Esophagus squamous epithelium (tissue), 4 donors: ENCODE measurements around the genes BMAL1 and PDE3B.

DNA sequence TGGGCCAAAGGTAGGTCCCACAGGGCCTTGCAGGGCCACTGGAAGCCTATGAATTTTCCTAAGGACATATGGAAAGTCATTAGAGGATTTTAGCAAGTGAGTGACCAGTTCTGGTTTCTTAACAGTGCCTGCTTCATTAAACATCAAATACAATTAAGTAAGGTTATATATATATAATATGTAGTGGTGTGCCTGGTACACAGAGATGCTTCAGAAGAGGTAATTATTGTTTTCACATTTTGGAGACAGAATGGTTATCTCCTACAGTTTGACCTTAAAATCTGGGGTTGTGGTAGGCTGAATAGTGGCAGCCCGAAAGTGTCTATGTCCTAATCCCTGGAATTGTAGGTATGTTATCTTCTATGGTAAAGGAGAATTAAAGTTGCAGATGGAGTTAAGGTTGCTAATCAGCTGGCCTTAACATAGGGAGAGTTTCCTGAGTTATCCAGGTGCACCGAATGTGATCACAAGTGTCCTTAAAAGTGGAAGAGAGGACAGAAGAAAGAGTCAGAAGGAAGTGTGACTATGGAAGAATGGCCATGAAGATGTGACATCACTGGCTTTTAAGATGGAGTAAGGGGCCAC is 31.8 kb downstream of the PARVA start:
- PRO-cap, result no peak
- RAMPAGE, long total RNA, 4 experiments, result start-site peak on the plus strand in 1 of 4 experiments, centred at position 386 of the sequence, 5 reads per replicate

DNA sequence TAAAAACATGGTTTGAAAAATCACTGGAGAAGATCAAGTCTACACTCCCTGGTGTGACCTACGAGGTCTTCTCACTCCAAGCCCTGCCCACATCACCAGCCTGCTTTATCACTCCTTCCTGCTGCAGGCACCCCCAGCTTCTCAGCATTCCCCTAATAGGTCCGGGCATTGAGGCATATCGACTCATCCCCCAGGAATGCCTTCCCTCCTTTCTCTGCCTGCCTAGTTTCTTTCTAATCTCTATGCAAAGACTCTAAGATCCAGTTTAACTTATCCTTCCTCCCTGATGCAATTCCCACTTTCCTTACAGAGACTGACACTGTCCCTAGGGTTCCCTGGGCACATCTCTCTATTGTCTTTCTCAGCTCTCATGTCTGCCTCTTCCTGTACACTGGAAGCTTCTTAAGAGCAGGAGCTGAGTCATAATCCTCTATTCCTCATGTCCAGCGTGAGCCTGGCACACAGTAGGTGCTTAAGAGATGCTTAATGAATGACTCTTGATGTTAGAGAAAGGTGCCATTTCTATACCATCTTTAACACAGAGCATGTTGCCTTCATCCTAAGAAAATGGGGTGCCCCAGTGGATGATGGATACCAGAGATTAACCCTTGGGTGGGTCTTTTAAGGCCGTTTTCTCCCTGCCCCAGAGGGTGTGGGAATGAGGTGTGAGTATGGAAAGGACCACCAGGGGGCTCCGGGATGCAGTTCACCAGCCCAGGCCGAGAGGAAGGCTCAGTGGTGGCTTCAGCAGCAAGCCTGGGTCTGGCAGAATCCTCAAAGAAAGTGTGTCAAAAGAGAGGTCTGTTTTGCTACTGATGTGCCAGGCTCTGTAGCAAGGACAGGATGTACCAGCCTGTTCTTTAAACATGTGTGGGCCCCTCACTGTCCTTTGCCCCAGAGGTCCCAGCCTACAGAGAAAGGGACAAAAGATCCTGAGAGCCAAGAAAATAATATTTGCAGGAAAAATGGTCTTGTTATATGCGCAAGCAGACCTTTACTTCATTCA is 34.7 kb downstream of the PARVA start:
- PRO-cap, result bidirectional peak, plus-strand start at position 298 of the sequence, minus-strand start at position 143 of the sequence
- RAMPAGE, long total RNA, 4 experiments, result no peak in any of the 4 experiments

DNA sequence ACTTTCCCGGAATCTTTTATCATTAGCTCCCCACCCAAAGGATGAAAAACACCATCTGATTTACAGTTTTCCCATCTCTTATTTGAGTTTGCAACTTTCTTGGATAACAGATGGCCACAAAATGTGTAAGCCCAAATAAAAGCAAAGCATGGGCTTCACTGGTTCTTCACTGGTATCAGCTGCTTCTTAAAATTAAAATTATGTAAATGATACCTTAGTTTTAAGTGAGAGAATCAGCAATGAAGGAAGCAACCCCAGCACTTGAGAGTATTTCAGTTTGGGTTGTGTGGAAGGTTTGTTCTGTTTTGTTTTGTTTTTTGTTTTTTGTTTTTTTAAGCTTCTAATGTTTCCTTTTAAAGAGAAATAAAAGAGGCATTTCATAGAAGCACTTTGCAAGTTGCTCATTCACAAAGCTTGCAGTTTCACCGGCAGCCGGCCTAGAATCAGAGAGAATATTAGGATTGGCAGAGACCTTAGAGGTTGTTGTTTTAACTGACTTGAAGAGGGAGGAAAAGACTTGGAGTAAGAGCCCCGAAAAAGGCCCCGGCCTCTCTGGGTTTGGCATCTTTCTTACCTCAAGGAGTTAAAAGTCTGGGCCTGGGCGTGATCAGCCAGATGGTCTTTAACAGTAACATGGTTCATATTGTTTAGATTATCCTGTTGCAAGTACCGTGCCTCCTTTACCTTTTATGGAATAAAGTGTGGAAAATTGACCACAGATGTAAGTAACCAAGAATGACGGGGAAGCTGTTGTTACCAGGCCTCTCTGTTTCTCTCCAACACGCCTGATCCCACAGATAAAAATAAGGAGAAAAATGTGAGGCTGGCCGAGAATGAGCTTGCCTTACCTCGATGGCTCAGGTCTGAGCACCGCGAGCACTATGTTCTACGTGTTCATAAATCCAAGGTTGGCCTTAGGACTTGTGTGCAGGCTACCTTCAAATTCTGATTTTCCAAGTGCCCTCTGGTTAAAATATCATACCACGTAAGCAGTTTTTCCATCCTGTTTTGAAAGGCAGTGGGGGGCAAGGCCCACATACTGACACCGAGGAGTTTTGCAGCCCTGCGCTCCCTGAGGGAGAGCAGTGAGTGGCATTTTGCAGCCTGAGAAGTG is 56.2 kb downstream of the PARVA start:
- PRO-cap, result bidirectional peak, plus-strand start at position 732 of the sequence, minus-strand start at position 445 of the sequence
- RAMPAGE, long total RNA, 4 experiments, result no peak in any of the 4 experiments

DNA sequence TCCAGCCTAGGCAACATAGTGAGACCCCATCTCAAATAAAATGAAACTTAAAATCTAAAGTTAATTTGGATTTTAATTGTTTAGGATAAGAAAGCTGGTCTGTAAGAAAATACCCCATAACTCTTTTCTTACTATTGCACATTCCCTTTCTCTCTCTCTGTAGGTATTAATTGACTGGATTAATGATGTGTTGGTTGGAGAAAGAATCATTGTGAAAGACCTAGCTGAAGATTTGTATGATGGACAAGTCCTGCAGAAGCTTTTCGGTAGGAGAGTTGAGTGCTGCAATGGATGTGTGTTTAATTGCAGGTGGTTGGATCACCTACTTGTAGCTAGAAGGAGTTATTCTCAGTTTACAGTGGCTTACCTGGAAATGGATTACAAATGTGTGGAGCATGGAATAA is 100.3 kb downstream of the PARVA start:
- PRO-cap, result no peak
- RAMPAGE, long total RNA, 4 experiments, result no peak in any of the 4 experiments

- PRO-cap, result bidirectional peak, plus-strand start at chr11:12680493, minus-strand start at chr11:12680422
- RAMPAGE, long total RNA, 4 experiments, result no peak in any of the 4 experiments
Measured at GRCh38 chr11:12680272-12681350, 6.4 kb downstream of the TEAD1 start.

- PRO-cap, result no peak
- RAMPAGE, long total RNA, 4 experiments, result no peak in any of the 4 experiments
Measured at GRCh38 chr11:12781667-12782427, 107.6 kb downstream of the TEAD1 start.

DNA sequence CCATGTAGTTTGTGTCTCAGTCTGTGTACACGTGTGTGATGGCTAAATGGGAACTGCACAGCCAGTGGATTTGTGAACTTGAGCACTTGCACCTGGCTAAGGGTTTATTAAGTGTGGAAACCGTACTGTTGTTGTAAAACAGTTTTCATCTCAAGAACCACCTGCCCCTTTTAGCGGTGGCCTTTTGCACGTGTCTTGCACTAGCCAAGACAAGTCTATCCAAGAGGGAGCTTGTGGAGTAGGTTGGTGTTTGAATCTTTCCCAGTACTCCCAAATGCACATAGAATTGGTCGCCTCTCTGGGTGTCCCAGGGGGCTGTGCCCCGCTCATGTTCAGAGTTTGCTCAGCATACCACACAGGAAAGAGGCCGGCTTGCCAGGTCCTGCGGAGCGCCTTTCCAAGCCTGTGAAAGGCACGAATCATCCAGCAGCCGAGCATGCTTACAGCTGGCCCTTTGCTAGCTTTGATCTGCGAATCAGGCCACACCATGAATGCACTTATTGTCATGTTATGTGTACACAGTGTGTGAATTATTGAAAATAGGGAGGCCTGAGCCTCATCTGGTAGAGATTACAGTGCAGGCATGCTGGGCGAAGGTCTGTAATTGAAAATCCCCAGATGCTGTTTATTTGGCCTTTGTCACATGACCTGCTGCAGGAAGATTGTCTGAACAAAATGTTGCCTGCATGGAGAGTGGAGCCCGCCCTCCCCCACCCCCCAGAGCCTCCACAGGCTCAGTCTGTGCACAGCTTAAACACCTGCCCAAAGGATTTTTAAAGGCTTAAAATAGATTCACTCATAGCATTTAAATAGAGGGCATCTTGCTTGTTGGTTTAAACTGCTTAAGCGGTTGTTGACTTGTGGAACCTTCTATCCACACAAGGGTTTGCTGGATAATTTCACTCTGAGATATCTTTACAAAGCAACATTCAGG is 163.3 kb upstream of the RASSF10 start:
- PRO-cap, result no peak
- RAMPAGE, long total RNA, 4 experiments, result no peak in any of the 4 experiments

DNA sequence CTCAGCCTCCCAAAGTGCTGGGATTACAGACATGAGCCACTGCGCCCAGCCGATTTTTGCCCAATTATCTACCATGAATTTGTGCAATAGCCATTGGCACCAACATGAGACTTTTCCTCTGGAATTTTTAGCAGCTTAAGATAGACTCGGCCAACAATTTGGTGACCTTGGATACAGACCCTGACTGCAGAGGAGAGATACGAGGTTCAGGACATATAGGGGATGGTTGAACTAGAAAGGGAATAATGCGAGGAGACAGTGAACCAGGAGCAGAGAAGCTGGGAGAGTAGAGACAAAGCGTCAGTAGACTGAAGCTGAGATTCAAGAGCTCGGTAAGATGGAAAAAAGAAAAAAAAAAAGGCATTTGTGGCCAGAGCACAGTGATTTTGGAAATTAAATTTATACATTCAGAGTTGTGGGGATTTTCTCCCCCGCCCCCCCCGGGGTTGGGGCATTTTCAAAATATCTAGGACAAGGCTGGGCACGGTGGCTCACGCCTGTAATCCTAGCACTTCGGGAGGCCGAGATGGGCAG is 138.9 kb upstream of the RASSF10 start:
- PRO-cap, result no peak
- RAMPAGE, long total RNA, 4 experiments, result no peak in any of the 4 experiments

DNA sequence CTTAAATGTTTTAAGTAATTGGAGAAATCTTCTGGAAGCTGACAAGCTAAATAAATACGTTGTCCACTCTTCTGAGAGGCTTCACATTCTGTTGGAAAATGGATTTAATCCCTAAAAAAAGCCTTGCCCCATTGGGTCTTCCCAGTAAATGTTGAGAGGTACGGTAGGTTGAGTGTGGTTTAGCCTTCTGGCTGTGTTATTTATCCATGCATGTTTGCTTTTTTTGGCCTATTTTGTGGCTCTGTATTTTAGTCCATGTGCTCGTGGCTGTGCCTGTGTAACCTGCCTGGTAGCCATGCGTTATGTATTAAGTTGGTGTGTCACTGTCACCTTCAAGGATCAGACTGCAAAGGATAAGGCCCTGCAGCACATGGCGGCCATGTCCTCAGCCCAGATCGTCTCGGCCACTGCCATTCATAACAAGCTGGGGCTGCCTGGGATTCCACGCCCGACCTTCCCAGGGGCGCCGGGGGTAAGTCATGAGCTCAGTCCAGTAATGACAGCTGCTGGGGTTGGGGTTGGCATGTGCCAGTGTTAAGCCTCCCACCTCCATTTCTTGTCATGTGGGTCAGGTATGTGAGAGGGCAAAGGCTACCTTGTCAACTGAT is 129.6 kb upstream of the RASSF10 start:
- PRO-cap, result no peak
- RAMPAGE, long total RNA, 4 experiments, result no peak in any of the 4 experiments

DNA sequence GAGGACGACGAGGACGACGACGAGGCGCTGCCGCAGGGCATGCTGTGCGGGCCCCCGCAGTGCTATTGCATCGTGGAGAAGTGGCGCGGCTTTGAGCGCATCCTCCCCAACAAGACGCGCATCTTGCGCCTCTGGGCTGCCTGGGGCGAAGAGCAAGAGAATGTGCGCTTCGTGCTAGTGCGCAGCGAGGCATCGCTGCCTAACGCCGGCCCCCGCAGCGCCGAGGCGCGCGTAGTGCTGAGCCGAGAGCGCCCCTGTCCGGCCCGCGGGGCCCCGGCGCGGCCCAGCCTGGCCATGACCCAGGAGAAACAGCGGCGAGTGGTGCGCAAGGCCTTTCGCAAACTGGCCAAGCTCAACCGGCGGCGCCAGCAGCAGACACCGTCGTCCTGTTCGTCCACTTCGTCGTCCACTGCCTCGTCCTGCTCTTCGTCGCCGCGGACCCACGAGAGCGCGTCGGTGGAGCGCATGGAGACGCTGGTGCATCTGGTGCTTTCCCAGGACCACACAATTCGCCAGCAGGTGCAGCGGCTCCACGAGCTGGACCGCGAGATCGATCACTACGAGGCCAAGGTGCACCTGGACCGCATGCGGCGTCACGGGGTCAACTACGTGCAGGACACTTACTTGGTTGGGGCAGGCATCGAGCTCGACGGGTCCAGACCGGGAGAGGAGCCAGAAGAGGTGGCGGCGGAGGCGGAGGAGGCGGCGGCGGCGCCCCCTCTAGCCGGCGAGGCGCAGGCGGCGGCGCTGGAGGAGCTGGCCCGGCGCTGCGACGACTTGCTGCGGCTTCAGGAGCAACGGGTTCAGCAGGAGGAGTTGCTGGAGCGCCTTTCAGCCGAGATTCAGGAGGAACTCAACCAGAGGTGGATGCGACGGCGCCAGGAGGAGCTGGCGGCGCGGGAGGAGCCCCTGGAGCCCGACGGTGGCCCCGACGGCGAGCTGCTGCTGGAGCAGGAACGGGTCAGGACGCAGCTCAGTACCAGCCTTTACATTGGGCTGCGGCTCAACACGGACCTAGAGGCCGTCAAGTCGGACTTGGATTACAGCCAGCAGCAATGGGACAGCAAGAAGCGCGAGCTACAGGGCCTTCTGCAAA is 1.0 kb downstream of the RASSF10 start:
- PRO-cap, result bidirectional peak, plus-strand start at position 860 of the sequence, minus-strand start at position 782 of the sequence
- RAMPAGE, long total RNA, 4 experiments, result no peak in any of the 4 experiments

DNA sequence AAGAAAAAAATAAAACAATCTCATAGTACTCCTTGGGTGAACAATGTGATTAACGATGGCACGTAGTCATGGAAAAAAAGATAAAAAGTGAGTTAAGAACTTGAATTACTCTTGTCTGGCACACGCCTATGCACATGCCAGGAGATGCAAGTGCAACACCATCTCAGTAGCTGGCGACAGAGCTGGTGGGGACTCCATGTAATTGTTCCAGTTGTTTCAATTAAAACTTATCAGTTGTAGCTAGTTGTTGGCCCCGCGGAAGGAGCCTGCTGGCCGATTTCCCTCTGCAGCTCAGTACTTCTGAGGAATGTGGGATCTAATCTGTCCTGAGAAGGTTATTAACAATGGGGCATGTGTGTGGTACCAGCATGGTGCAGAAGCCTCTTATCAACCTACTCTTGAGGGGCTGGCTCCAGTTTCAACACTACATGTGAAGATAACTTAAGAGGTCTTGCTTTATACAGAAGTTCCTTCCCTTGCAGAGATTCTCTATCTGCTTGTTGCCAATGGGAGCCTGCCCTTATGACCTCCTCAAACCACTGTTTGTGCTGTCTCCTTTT is 3.2 kb downstream of the RASSF10 start:
- PRO-cap, result no peak
- RAMPAGE, long total RNA, 4 experiments, result no peak in any of the 4 experiments

GRCh38 chr11:13277571-13278414 is at the start of gene BMAL1:
Gene BMAL1, plus strand, starts transcription at chr11:13277790.
- PRO-cap, result bidirectional peak, plus-strand start at chr11:13277816, minus-strand start at chr11:13277403; bidirectional peak, plus-strand start at chr11:13278156, minus-strand start at chr11:13278045
- RAMPAGE, long total RNA, 4 experiments, result start-site peak on the plus strand in 1 of 4 experiments, at chr11:13277821-13277873 at its widest, 47 reads per replicate

- PRO-cap, result no peak
- RAMPAGE, long total RNA, 4 experiments, result no peak in any of the 4 experiments
Measured at GRCh38 chr11:13357794-13358124, 80.2 kb downstream of the BMAL1 start.

GRCh38 chr11:13447227-13447625 is 15.8 kb downstream of the BTBD10 start:
- PRO-cap, result no peak
- RAMPAGE, long total RNA, 4 experiments, result no peak in any of the 4 experiments

- PRO-cap, result unidirectional peak, plus-strand start at chr11:14358244; bidirectional peak, plus-strand start at chr11:14358580, minus-strand start at chr11:14358485
- RAMPAGE, long total RNA, 4 experiments, result no peak in any of the 4 experiments
Measured at GRCh38 chr11:14357610-14358747, 1.0 kb downstream of the RRAS2 start.

- PRO-cap, result no peak
- RAMPAGE, long total RNA, 4 experiments, result no peak in any of the 4 experiments
Measured at GRCh38 chr11:14480711-14481194, 18.9 kb downstream of the COPB1 start.

- PRO-cap, result unidirectional peak, plus-strand start at chr11:14541293
- RAMPAGE, long total RNA, 4 experiments, result no peak in any of the 4 experiments
Measured at GRCh38 chr11:14540902-14541809, 21.0 kb upstream of the PSMA1 start.

GRCh38 chr11:14636164-14636474 is 7.5 kb upstream of the PDE3B start:
- PRO-cap, result no peak
- RAMPAGE, long total RNA, 4 experiments, result no peak in any of the 4 experiments

DNA sequence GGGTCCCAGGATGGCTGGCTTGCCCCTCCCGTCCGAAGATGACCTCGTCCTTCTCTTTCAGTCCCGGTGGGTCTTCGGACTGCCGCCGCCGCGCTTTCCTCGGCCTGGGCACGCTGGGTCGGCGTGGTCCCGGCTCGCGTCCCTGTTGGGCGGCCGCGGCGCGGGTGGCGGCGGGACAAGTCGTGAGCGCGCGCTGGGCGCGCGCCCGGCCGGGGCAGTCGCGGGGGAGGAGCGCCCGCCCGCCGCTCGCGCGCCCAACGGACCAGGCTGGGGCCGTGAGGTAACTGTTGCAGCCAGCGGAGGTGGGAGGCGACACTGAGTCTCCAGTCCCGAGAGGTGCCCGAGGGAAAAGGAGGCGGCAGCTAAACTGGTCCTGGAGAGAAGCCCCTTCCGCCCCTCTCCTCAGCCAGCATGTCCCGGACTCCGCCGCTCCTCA is at the start of gene PDE3B:
Gene PDE3B, plus strand, starts transcription at position 326 of the 436 bp plus-strand sequence.
- PRO-cap, result bidirectional peak, plus-strand start at position 326 of the sequence, minus-strand start at position 144 of the sequence
- RAMPAGE, long total RNA, 4 experiments, result no peak in any of the 4 experiments

GRCh38 chr11:14716100-14716642 is 72.6 kb downstream of the PDE3B start:
- PRO-cap, result no peak
- RAMPAGE, long total RNA, 4 experiments, result no peak in any of the 4 experiments